Breast (tissue), 4 donors: ENCODE results near the genes PEX16 and PHF21A.

DNA sequence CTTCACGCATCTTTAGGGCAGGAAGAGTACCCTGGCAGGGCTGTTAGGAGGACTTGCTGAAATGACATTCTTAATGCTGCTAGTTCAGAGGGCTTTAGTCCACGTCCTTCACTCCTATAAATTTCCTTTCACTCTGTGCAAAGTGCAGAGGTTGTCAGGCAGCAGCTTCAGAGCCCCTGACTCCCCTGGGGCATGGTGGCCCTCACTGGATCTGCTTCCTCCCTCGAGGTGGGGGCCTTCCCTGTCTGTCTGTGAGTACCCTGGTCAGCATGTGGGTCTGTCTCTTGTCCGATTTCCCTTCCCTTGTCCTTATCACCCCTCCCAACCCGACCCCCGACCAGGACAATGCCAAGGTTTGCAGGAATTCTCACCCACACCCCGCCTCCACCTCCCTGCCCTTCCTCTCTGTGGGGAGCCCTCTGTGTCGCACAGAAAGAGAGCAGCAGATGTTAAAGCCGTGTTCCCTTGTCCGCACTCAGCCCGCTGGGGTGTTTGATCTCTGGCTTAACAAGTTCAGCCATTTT is 124.5 kb upstream of the SYT13 start:
- PRO-cap, 3 experiments: no peak in any of the 3 experiments
- RRBS: no CpG with 5 or more reads among the region's 11 CpGs

GRCh38 chr11:45873025-45873557 is 12.4 kb upstream of the MAPK8IP1 start:
- PRO-cap, 3 experiments: no peak in any of the 3 experiments
- RRBS: no CpG with 5 or more reads among the region's 4 CpGs

GRCh38 chr11:45917670-45918425 is at the start of gene PEX16:
Gene PEX16, minus strand, starts transcription at chr11:45917877.
- PRO-cap, 3 experiments: peak in 3 of 3 experiments; most common plus-strand start chr11:45917937 (in 3); most common minus-strand start chr11:45917829 (in 2)
- RRBS: 3% methylated on average over 23 of the region's 50 CpGs

DNA sequence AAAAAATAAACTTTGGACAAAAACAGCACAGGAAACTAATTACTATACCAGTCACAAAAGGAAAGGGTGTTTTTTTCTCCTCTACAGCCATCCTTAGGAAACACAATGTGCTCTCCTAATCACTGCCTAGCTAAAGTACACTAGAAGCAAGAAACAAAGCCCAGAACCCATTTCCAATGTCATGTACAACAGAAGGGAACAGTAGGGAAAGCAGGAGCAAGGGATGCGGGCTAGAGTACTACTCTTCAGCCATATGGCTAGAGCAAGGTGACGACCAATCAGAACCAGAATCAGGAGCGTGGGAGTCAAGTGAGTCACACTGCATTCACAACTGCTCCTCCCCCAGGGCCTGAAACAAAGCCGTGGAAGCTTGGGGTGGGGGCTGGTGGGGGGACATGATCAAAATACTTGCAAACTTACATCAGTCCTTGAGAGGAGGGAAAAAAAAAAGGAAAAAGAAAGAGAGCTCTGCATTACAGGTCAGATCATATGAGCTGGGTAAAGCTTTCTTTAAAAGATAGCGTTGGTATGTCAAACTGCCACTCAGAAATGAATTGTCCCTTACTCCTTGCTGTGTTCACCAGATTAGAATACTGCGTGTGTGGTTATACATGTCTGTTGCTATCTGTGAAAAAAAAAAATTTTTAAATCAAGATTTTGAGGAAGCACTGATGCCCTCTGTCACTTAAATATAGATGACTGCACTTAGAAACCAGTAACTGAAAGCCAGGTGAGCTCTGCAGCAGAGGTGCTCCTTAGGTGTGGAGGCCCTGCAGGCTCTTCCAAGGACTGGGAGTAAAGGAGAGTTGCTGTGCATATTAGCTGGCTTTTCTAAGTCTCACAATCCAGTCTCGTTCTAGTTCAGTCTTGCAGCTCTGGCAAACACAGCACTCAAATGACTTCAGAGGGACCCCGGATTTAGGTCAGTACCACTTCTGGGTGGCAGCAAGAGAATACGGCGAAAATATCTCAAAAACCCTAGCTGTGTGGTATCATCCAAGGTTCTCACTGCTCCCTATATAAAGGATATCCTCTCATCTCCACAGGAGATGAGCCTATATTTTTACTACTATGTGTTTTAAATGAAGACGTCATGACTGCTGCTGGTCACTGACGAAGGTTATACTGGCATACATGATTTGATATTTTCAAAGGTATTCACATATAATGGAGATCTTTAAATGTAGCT is 60.8 kb downstream of the LARGE2 start:
- PRO-cap, 3 experiments: no peak in any of the 3 experiments
- RRBS: no CpG with 5 or more reads among the region's 12 CpGs

DNA sequence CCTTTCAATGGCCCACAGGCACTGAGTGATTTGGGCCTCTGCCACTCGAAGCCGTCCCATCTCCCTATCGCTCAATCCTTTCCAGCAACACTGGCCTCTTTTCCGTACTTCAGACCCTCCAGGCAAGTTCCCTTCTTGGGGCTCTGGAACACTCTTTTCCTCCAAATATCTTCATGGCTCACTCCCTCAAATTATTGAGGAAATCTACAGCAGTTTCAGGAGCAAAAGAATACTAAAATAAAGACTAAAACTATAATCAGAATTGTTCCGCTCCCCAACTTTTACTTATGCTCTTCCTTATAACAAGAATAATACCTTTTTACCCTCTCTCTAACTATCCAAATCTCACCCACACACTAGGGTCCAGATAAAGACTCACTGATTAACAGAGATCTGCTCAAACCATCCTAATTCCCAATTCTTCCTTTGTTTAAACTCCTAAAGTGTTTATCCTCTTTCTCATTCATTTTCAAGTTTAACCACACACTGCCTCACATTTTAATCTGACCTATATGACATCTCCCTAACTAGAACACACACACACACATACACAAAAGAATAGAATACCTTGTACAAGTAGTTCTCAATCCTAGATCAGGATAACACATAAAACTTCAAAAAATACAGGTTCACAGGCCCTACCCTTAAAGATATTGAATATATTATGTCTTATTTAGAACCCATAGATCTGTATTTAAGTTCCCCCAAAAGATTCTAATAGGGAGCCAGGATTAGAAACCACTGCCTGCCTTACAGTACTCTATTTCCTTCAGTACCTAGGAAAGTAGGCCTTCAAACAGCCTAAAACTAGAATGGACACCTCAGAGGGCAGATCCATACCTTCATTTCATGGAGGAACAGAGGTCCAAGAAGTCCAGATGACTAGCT is 23.7 kb downstream of the PHF21A start:
- PRO-cap, 3 experiments: no peak in any of the 3 experiments
- RRBS: no CpG with 5 or more reads among the region's 5 CpGs

DNA sequence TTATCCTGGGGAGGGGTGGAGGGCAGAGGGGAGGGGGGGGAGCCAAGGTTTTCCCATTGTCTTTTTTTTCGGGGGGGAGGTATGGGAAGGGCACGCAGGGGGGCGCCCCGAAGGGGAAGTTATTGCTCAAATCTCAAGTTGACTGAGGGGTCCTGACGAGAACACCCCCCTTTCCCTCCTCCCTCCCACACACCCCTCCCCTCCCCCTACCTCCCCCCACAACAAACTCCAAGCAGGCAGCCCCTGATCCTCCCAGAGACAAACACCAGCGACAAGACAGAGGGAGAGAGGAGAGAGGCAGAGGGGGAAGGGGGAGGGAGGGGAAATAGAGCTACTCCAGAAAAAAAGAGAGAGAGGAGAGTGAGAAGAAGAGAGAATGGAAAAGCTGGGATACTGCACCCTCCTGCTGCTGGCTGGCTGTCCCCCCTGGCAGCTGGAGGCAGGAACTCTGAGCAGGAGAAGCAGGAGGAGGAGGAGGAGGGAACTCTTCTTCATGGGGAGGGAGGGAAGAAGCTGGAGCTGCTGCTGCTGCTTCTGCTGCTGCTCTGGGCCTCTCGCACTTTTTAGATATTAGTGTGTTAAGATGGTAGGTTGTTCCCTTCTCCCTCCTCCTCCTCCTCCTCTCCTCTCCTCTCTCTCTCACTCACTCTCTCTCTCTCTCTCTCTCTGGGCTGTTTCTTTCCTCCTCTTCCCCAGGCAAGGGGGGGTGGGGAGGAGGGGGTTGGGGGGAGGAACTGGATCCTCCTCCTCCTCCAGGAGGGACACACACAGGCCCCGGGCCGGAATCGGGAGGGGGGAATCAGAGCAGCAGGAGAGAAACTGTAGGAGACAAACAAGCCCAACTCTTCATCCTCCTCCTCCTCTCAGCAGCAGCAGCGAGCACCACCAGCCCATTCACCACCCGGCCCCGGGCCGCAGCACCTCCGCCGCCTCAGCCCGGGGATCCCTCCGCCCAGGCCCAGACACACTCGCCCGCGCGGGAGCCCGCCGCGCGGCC is at the start of gene PHF21A:
TSS of gene PHF21A (minus strand) at position 919 of the 997 bp plus-strand sequence.
- PRO-cap, 3 experiments: peak in 3 of 3 experiments; most common plus-strand start position 494 of the sequence (in 3); most common minus-strand start position 450 of the sequence (in 3)
- RRBS: under 1% methylated on average over 12 of the region's 26 CpGs

DNA sequence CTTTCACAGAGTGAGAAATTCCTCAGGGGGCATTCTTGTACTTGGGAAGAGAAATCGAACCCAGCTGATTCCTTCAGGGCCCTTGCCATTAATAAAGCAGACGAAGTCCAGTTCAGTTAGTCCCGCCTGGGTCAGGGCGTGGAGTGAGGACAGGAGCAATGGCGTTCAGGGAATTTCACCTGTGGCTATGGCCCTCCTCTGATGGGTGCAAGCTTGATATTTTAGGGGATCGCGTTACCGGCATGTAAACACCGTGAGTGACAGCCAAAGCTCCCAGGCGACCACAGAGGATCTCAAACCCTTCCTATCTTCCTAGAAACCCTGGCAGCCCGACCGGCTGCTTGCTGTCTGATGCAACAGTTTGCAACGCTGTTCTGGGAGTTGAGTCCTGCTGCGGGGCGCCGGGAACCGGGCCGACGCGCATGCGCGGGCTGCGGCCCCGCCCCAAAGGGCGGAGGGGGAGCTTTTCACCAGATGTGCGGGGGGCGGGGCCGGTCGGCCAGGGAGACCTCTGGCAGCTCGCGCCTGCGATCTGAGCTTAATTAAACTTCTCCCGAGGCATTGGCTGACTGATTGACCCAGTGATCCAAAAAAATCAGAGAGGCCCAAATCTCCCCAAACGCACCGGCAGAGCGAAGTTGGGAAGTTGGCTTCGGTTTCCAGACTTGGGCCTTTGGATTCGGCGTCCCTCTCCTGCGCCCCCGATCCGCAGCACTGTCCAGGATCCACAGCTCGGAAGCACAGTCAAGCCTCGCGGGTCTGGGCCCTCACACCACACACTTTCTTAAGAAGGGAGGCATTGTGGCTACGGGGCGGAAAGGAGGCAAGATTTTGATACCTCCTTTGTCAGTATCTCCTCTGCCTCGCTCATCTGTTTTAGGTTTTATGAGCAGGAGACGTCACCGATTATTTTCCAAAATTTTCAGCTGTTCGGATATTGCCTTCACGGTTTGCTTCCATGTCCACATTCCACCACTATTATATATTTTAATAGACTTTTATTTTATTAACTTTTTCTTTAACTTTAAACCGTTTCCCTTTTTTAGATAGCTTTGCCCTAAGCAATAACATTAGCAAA is 34.1 kb upstream of the CREB3L1 start:
- PRO-cap, 3 experiments: peak in 3 of 3 experiments; most common plus-strand start position 477 of the sequence (in 3); most common minus-strand start position 306 of the sequence (in 1)
- RRBS: 2% methylated on average over 19 of the region's 53 CpGs

DNA sequence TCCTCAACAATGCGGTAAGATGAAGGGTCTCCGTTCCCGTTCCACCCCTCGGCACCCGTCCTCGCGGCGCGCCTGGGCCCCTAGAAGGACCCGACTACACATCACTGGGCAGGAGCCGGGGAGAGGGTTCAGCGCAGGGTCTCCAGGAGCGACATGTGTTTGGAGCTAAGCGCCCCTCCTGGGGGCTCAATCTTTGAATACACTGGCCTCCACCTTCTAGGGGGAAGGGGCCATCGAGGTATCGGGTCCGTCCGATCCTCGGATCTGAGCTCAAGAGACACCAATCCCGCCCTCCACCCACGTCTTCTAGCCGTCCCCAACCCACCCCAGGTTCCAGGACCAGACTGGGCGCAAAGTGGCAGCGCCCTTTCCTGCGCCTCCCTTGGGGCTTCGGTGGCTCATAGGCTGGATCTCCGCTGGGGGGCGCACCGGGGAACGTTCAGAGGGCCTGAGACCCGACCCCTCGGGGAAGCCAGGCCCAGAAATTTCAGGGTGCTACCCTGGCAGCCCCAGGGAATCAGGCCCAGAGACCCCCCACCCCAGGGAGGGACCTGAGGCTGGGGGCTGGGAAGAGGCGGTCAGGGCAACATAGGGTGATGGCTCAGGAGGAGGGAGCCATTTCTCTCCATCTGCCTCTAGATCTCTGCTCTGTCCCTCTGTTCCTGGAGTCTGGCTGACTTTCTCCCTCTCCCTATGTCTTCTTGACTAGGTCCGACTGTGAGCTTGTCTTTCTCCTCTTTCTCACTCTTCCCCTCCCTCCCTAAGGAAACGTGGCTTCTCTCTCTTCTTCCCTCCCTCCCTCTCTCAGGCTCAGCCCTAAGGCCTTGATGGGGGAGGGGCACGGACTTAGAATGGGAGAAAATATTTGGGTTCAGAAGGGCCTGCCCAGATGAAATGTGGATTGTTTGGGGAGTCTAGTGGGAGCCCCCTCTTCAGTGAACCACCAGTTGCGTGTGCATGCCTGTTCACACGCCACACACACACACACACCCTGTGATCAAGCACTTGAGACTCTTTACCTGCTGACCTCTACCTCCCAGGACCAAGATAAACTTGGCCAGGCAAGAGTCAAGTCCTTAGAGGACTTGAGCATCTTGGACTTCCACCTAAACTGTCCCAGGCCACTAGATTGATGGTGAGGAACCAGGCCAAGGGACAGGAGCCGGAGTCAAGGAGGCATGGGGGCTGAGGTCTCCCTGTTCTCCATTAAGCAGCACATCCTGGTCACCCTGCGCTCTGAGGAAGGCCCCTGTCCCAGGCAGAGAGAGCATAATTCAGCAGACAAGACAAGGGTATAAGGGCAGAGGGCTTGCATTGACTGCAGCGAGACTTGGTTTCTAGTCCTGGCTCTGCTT is 1.2 kb downstream of the CREB3L1 start:
- PRO-cap, 3 experiments: peak in 1 of 3 experiments; most common minus-strand start position 802 of the sequence (in 1)
- RRBS: no CpG with 5 or more reads among the region's 41 CpGs

DNA sequence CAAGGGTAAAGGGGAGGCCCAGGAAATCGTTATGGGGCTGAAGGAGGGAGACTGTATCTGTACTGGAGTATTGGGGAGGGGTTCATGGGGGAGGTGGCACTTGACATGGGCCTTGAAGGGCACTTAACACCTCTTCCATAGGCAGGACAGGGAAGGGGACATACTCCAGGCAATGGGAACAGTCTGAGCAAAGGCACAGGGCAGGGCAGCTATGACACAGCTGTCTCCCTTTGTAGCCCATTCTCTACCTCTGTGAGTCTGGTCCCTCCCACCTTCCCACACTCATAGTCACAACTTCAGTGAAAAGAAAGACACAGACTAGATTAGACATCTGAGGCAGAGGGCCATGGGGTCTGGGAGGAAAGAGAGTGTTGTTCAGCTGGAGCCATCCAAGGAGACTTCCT is 15.9 kb upstream of the DGKZ start:
- PRO-cap, 3 experiments: no peak in any of the 3 experiments
- RRBS: no CpG with 5 or more reads among the region's 1 CpG

DNA sequence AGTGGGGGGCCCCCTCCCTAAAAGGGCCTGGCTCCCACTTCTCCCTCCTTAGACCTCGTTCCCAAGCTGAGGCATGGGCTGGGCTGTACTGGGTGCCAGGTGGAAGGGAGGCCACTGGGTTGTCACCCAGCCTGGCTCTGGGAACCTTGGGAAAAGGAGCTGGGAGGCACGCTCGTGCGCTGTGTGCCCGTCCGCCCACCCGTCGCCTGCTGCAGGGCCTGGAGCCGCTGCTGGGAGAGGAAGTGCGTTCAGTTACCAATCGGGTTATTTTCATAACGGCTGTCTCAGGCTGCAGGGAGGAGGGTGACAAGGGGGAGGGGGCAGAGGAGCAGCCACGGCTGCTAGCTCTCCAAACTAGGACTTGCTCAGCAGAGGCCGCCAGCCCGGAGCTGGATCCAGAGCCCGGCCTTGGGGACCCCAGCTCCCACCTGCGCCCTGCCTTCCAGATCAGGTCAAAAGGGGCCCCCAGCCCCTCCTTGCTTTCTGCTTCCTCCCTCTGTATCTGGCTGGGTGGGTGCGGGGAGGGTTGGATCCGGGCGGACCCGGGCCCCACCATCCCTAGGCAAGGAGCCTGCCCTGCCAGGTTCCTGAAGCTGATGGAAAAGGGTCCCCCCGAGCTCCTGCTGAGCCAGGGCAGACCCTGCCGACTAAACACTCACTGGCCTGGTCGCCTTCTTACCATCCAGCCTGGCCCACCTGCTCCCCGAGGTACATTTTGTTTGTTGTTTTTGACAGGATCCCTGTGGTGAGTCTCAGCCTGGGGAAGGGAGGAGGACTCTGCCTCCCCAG is 14.2 kb downstream of the DGKZ start:
- PRO-cap, 3 experiments: peak in 3 of 3 experiments; most common plus-strand start position 301 of the sequence (in 2); most common minus-strand start position 208 of the sequence (in 2)
- RRBS: no CpG with 5 or more reads among the region's 25 CpGs

GRCh38 chr11:46364673-46365394 is 16.6 kb upstream of the MDK start:
- PRO-cap, 3 experiments: no peak in any of the 3 experiments
- RRBS: no CpG with 5 or more reads among the region's 11 CpGs

- PRO-cap, 3 experiments: no peak in any of the 3 experiments
- RRBS: 90% methylated on average over 3 of the region's 25 CpGs
Measured at GRCh38 chr11:46373998-46374708, 7.3 kb upstream of the MDK start.

DNA sequence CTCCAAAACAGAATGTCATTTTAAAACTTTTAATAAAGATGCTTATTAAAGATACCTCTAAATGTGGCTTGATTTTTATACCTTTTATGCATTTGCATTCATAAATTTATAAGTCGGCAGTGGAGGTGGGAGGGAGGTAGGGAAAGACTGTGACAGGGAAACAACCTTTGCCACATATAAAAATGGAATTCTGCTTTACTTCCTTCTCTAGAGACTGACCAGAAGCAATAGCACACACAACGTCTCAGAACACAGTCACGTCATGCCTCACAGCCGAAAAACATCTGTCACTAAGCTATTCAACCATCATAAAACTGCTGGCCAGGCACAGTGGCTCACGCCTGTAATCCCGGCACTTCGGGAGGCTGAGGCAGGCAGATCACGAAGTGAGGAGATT is 100.9 kb upstream of the CHRM4 start:
- PRO-cap, 3 experiments: no peak in any of the 3 experiments
- RRBS: no CpG with 5 or more reads among the region's 8 CpGs

DNA sequence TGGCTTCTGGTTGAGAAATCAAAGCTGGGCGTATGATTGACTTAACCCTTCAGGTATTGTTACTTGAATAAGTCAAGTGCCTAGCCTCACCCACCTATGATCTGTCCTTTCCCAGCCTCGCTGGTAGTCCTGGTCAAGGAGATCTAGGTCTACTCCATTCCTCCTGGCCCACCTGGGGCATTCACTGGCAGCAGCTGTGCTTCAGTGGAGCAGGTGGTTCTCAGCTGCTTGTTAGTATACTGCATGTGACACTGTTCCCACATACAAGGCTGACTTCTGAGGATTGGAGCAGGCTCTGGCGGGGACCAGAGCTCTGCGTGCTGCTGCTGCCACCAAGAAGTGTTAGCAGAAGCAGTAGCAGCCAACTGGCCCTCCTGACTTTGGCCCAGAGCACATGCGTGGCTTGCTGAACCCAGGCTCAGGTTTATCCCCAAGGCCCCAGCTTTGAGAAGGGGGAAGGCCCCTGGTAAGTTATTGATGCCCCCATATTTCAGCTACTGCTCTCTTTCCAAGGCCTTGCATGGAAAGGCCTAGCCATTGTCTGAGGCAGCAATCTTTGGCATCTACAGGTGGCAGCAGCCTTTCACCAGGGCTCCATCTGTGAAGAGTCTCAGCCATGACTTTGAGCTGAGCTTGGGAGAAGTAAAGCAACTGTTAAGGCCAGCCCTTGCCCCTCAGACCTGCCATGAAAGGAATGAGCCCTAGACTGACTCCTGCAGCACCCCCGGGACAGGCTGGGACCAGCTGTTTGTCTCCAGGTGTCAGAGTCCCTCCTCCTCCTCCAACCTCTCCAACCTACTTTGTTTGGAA is 26.6 kb downstream of the ARHGAP1 start:
- PRO-cap, 3 experiments: no peak in any of the 3 experiments
- RRBS: no CpG with 5 or more reads among the region's 6 CpGs

DNA sequence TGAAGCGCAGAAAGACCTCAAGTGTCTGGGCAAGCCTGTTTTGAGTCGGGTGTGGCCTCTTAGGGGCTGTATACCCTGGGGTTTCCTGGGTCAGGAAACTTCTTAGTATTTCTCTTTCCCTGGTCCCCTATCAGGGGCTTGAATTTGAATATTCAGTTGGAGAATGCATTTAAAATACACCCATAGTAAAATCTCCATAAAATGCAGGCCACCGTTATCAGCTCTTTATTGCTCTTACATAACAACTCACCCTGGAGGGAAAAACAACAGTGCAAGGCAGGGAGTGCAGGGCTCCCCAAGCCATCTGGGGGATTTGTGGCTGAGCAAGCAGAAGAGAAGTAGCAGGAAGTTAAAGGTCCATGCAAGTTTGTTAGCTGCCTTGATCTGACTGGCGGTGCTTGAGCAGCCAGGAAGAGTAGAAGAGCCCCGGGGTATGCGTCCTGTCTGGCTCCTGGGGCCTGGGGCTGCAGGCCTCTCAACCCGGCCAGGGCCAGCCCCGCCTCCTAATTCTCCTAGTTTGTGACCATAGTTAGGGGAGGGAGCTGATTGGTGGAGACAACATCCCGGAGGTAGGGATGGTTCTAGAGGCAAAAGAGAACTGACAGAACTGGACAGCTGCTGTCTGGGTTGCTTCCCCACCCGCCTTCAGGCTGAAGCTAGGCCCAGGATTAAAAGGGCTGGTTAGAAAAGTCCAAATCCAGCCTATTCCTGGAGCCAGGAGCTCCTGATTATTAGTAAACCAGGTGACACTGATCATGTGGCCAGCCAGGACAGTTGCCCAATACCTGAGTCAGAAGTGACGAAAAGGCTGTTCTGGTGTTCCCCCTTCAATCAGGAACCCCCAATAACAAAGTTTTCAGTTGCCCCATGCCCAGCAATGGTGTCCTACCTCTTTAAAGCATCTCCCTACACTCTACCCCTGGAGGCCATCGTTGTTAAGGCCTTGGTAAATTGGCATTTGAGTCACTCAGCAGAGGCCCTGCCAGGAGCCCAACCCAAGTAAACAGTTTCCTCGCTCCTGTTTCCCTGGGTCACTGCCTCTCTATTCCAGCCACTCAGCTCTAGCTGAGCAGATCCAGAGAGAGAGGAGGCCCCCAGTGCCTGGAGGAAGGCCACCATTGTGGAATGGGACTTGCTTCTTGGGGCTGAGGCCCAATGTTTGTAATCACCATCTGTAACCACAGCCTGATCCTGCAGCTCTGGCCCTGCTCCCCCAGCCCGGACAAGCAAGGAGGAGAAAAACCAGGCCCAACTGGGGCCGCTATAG is 25.4 kb downstream of the ARHGAP1 start:
- PRO-cap, 3 experiments: no peak in any of the 3 experiments
- RRBS: 23% methylated on average over 5 of the region's 15 CpGs

DNA sequence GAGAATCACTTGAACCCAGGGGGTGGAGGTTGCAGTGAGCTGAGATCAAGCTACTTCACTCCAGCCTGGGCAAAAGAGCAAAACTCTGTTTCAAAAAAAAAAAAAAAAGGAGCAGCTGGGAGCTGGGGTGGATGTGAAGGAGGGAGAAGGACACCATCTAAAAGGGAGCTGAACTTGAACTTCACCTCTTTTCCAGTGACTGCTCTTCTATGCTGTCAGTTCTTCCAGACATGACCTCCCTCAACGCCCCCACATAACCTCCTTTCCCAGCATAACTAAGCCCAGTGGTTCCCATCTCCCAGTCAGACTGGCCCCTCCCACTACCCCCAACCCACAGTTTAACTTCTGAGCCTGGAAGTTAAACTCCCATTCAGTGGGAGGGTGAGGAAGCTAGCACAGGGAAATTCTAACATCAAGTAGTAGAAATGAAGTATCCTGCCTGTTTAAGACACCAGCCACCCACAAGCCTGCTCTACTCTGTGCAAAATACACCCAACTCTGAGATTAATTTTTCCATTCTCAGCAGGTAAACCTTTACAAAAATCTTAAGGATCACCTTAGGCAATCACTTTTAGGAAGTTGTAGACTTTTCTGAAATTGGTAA is 1.8 kb downstream of the ARHGAP1 start:
- PRO-cap, 3 experiments: peak in 2 of 3 experiments; most common plus-strand start position 369 of the sequence (in 2)
- RRBS: no CpG with 5 or more reads among the region's 1 CpG

DNA sequence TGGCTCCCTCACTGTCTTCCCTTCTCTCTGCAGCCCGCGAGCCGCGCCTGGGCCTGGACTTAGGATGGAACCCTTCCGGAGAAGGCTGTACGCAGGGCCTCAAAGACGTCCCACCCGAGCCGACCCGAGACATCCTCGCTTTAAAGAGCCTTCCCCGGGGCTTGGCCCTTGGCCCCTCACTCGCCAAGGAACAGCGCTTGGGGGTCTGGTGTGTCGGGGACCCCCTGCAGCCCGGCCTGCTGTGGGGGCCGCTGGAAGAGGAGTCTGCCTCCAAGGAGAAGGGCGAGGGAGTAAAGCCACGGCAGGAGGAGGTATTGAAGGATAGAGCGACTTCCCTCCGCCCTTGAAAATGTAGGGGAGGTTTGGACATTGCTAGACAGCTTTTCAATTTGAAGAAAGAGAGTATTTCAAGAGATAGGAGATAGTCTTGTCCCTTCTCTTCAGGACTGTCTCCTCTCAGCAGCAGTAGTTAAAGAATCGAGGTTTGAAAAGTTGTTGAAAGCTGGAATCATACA is 592 bp downstream of the ZNF408 start:
- PRO-cap, 3 experiments: no peak in any of the 3 experiments
- RRBS: 2% methylated on average over 9 of the region's 22 CpGs

DNA sequence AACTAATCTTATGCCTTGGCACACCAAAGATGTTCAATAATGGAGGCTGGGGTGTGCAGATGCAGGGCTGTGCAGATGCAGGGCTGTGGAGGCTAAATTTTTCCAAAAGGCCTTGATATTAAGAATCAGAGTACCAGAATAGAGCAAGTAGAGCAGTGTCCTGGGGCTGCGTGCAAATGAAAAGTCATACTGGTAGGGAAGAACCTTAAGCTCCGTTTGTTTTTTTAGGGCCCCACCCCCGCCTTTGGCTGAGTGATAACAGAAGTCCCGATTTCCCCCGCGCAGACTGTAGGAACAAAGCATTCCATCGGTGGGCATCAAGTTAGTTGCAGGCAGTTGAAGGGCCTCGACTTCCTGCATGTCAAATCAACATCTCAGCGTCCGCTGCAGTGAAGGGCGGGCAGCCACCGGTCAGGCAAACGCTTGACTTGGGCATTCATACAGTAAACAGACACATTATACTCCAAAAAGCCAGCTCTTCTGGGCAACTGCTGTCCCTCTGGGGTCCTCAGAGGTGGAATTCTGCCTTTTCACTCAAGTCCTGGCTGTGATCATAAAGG is 11.8 kb downstream of the LRP4 start:
- PRO-cap, 3 experiments: no peak in any of the 3 experiments
- RRBS: no CpG with 5 or more reads among the region's 13 CpGs

GRCh38 chr11:47171452-47172465 is 4.9 kb downstream of the ARFGAP2 start:
- PRO-cap, 3 experiments: no peak in any of the 3 experiments
- RRBS: no CpG with 5 or more reads among the region's 20 CpGs

DNA sequence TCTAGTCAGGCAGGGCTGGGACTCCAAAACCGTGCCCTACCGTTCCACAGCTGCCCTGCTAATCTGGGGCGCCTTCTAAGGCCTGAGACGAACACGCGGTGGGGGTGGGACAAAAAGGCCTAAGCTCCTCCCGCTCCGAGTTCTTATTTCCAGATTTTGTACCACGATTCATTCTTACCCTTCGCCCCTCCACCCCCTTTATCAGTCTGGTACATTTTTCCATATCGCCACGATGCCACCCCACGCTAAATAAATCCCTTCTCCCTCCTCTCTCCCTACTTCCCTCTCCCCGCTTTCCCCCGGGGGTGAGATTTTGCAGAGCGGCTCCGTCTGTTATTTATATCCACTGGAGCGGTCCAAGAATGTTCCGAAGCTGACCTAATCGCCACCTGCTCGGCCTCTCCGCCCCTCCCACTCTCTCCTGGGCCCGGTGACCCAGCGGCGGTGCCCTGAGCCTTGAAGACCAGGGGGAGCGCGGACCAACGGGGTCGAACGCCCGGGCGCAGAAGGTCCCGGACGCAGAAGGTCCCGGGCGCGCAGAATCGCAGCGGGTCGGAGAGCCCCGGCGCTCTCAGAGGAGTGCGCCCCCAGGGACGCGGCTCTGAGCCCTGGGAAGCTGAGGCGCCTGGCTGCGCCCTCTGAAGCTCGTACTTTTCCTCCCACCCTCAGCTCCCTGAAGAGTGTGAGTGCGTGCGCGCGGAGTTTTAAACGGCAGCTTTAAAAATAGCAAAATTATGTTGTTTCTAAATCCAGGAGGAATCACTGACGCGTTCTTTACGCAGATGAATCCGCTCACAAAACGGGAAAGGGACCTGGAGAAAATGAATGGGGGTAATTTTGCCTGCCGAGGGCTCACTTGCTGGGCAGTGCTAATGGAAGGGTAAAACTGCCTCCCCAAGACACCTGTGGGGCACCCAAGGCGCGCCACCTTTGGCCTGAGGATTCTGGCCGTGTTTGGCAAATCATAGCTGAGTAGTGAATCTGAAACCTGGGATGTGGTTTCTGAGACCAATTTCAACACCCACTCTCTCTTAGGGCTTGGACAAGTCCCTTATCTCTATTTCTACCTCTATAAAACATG is 1.0 kb upstream of the PACSIN3 start:
- PRO-cap, 3 experiments: peak in 1 of 3 experiments; most common plus-strand start position 171 of the sequence (in 1); most common minus-strand start position 65 of the sequence (in 1)
- RRBS: 3% methylated on average over 9 of the region's 62 CpGs